Fibroblast of the aortic adventitia (primary cell): ENCODE measurements around a stretch of chr5.

DNA sequence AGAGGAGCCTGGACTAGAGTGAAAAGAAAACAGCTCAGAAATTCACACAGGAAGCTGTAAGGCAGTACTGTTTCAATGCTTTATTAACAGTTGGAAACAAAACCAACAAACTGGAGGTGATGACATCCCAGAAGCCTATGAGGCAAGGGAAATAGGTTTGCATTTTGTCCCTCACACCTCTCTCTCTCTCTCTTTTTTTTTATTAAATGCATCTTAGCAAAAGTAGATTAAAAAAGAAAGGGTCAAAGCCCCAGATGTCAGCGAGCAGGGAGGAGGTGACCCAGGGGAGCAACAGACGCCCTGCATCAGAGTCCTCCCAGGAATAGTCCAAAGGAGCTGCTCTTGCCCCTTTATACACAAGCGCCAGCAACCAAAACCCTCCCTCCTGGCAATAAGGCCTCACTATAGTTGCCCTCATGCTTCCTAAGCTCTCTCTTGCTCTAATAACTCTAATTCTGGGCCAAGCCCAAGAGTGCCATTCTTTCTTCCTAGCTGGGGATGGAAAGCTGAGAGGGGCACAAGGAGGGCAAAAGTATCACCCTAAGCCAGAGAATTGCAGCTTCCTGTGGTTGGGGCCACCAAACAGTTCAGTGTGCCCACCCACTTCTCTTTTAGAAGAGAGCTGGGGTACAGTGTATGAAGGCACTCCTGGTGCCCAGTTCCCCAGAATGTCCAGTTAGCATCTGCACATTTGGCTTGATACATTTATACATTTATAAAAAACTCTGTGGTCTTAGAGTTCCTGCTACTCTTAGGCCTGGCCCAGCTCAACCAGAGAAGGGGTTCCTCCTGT lies 26.3 kb downstream of the PCDHGC5 start:
- CAGE, long polyA plus RNA: no peak

GRCh38 chr5:141527078-141527814 lies 38.4 kb downstream of the PCDHGC5 start:
- CAGE, long polyA plus RNA: no peak

DNA sequence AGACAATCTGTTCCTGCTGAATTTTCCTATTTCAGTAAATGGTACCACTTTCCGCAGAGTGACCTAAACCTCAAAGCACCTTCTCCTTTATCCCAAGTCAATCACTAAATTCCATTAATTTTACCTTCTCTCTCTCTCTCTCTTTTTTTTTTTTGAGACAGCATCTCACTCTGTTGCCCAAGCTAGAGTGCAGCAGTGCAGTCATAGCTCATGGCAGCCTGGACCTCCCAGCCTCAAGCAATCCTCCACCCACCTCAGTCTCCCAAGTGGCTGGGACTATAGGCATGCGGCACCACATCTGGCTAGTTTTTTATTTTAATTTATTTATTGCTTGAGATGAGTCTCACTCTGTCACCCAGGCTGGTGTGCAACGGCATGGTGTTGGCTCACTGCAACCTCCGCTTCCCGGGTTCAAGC lies 42.3 kb downstream of the PCDHGC5 start:
- CAGE, long polyA plus RNA: no peak

GRCh38 chr5:141586817-141587326 lies 31.9 kb downstream of the DIAPH1 start:
- CAGE, long polyA plus RNA: no peak

DNA sequence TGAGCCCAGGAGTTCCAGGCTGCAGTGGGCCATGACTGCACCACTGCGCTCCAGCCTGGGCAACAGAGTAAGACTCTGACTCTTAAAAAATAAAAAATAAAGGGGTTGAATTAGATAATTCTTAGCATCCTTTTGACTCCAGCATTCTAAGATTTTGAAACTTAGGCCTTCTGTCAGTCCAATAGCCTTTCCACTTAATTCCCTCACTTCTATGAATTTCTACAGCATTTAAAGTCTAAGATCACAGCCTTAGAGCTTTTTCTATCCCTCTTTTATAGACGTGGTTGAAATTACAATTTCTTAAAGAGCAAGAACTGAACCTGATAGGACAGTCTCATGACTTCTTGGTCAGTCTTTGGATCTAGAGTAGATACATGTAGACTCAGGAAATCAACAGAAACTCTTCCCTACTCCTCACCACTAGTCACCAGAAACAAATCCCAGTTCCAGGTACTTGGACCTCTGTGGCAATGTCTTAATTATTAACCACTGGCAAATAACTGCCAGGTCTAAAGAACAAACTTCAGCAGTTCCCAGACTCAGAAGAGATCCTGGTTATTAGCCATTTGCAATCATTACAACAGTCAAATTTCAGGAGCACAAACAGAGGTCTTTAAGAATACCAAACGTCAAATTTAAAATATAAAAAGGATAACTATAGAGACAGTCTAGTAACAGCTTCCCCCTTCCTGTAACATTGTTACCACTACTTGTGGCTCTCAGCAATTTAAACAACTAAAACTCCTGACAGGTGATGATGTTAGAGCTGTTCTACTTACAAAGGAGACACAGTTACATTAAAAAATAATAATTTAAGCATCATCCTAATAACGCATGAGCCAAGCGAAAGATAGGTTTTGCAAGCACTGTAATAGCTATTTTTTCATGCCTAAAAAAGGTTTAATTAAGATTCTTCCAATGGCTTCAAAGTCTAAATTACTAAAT lies 10.3 kb downstream of the DIAPH1 start:
- CAGE, long polyA plus RNA: no peak

- CAGE, long polyA plus RNA: no peak
Observed at GRCh38 chr5:141638005-141638474, 1.2 kb downstream of the RELL2 start.

DNA sequence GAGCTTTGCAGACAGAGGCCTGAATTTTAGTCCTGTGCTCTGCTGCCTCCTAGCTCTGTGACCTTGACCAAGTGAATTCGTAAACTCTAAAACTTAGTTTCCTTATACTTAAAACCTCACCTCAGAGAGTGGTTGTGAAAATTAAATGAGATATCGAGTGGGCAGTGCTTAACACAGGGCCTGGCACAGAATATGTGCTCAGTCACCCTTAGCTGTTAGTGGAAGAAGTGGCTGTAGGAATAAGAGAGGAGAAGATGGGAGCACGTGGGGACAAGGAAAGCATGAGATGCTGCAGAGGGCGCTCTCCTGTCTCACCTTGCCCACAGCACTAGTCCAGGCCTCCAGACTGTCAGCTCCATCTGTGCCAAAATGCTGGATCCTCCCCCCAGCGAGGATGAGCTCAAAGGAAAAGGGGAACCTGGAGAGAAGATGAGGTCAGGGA lies 12.6 kb downstream of the ARAP3 start:
- CAGE, long polyA plus RNA: no peak

- CAGE, long polyA plus RNA: no peak
Observed at GRCh38 chr5:141867034-141868104, 10.8 kb downstream of the PCDH1 start.

DNA sequence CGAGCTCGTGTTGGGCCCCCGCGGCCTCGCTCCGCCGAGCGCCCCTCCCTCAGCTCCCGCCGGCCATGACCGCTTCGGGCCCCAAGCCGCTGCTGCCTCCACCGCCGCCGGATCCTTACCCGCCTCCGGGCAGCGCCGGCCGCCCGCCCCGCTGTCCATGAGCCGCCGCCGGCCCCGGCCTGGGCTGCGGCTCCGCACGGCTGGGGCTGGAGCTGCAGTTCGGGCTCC lies 192 bp downstream of the PCDH1 start:
- CAGE, long polyA plus RNA: no peak

- CAGE, long polyA plus RNA: no peak
Observed at GRCh38 chr5:141883126-141883614, 5.0 kb upstream of the PCDH1 start.

- CAGE, long polyA plus RNA: no peak
Observed at GRCh38 chr5:141941894-141942990, 15.8 kb downstream of the PCDH12 start.

DNA sequence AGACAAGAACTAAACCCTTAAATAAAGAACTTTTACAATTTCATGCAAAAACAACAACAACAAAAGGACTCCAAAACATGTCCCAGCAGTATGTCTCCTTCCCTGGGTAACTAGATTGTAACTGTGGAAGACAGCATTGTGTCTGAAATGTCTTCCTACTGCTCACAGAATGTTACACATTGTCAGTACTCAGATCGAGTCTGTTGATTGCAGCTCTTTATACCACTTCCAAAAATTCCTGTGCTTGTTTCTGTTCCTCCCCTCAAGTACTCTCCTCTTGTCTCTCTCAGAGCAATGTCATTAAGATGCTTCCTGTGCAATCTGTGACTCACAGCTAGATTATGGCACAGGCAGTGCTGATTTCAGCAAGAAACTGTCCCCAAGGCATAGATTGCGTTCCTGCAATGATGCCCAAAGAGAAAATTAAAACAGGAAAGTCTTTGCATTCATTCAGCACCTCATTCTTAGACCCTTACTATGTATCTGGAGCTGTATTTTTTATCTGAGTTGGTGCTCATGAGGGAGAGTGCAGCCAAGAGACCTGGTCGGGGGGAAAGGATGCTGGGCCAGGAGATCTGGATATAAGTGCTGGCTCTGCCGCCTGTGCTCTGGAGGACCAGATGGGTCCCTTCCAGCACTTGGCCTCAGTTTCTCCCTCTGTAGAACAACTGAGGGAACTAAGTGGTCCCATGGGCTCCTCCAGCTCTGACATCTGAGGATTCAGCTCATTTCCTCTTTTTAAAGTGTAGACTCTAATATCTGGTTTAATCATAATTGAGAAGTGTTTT lies 40.7 kb upstream of the GNPDA1 start:
- CAGE, long polyA plus RNA: no peak

GRCh38 chr5:142174993-142175579 lies 66.5 kb downstream of the NDFIP1 start:
- CAGE, long polyA plus RNA: no peak

DNA sequence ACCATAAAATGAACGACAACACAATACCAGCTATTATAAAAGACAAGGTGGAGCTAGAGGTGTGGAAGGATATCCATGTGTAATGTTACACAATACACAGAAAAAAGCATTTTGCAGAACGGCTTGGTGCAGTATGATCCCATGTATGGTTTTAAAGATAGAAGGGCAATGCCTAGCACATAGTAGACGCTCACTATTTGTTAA lies 23.2 kb downstream of the SPRY4 start:
- CAGE, long polyA plus RNA: no peak

DNA sequence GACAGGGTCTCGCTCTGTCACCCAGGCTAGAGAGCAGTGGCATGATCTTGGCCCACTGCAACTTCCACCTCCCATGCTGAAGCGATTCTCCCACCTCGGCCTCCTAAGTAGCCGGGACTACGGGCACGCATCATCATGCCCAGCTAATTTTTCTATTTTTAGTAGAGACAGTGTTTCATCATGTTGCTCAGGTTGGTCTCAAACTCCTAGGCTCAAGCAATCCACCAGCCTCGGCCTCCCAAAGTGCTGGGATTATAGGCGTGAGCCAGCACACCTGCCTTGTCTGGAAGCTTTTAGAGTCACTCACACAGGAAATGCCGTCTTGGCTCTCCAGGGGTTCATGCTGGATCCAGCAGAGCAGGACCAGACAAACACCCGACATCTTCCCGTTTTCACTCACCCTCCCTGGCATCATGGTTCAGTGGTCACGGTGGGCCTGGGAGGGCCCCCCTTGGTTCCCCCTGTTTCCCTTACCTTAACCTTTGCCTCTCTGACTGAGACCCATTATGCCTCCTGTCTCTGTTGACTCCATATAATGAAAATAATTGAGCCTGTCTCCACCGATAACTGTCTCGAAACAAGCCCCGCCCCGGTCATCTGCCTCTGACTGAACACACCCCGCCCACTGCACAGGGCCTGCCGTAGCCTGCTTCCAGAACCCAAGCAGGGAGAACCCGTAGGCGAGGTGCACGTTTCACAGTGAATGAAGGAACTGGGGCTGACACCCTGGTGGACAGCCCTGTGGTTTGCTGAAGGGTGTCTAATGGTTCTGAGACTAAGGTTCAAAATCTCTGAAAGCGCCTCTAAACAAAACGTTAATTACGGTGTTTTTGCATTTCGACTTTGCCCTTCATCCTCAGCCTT lies 39.5 kb upstream of the SPRY4 start:
- CAGE, long polyA plus RNA: no peak

DNA sequence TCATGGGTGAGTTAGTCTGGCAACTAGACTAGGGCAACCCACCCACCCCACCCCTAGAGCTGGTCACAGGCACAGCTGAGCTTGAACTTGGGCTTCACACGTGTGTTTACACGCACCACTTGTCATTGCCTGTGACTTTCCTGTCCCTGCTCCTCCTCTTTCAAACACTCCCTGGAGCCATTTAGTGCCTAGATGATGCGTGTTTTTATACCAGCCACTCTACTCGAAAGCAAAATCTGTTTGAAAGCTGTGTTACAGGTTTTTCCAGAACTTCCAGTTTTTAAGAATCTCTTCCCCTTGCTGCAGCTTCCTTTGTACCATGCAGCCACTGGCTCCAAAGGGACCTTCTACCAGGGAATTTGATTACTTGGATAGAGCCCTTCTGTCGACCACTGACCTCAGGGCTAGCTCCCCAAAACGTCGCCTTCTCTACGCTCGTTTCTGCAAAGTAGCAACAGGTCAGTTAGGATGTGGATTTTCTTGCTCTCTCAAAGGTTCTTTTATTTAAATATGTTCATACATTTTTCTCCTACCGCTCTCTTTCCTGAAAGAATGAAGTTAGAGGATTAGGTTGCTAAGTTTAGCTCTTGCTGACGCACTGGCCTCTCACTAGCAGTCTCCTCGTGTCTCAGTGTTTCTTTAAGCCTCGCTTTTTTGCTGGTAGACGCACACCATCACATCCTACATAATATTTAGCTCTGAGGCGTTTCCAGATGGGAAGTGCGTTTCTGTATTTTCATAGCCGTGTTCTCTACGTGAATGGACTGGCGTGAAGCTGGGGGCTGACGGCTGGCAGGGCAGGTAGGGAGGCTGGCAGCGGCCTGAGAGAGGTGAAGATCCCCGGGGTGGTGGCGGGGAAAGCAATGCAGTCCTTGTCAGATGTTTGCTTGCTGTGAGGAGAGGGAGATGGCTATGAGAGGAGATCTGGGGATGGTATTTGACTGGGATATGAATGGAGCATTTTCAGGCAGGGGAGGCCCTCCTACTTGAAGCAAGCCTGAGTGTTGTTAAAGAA lies 79.0 kb upstream of the SPRY4 start:
- CAGE, long polyA plus RNA: no peak

GRCh38 chr5:142446592-142447342 lies 121.9 kb upstream of the SPRY4 start:
- CAGE, long polyA plus RNA: no peak

- CAGE, long polyA plus RNA: no peak
Observed at GRCh38 chr5:142454071-142454348, 129.2 kb upstream of the SPRY4 start.

DNA sequence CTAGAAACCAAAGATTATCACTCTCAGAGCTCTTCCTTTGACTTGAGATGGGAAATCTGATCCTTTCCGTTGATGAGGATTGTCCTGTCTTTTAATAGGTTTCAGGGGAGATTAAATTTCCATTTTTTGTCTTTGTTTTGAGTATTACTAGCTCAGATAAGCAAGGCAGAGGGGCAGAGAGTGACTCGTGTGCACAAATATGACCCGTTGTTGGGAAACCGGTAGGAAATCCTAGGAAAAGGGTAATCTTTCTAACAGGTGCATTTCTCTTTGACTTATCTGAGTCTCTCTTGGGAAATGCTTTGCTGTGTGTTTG lies 164.3 kb downstream of the FGF1 start:
- CAGE, long polyA plus RNA: no peak

DNA sequence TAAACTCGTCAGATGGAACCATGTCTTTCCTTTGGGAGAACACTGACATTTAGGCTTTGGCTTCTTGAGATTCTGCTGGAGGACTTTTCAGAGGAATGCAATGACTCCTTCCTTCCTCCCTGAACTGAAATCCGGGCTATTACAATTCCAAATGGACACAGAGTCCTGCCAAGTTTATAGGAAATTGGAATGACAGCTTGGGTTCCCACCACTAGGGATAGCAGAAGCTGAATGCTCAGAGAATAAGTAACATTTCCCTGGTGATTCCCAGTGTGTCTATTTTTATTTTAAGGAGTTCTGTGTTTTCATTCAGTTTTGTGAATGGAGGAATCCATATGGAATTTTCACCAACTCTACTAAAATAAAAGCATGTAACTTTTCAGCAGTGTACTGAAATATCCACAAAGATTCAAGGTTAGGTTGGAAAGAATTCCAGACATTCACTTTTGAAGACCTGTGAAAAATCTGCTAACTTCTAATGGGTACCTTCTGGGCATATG lies 142.9 kb downstream of the FGF1 start:
- CAGE, long polyA plus RNA: no peak